H1 (cell line): ENCODE data around the gene KIAA0513.

DNA sequence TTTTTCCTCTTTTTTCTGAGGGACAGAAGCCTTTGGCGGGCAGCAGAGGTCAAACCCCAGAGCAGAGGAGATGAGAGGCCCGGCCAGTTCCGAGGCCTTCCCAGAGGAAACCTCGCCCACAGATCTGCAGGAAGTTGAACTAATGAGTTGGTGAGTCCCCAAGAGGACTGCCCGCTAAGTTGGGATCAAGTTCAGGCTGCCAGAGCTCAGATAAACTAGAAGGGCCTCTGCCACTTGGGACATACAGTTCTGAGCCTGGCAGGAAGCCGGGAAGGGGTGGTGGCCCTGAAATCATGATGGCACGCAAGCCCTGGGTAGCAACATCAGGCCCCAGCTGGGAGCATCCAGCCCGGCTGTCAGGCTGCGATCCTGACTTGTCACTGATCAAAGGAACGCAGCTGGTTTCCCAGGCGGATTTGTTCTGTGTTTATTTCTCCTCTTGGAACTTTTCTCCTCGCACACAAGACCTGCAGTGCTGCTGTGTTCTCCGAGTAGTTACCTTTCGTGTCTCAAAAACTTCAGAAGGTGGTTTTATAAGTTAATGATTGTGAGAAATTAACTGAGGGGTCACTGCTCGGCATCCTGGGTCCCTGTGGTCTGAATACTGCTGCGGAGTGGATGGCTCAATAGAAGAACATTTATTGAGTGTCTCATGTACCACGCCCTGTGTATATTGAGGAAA lies 8.0 kb upstream of the WFDC1 start:
- RRBS: 84% methylated on average over 2 of the region's 17 CpGs
CAGE:
- cytosol, long polyA plus RNA: no peak
- long polyA plus RNA: no peak
- nucleus, long polyA plus RNA: no peak

DNA sequence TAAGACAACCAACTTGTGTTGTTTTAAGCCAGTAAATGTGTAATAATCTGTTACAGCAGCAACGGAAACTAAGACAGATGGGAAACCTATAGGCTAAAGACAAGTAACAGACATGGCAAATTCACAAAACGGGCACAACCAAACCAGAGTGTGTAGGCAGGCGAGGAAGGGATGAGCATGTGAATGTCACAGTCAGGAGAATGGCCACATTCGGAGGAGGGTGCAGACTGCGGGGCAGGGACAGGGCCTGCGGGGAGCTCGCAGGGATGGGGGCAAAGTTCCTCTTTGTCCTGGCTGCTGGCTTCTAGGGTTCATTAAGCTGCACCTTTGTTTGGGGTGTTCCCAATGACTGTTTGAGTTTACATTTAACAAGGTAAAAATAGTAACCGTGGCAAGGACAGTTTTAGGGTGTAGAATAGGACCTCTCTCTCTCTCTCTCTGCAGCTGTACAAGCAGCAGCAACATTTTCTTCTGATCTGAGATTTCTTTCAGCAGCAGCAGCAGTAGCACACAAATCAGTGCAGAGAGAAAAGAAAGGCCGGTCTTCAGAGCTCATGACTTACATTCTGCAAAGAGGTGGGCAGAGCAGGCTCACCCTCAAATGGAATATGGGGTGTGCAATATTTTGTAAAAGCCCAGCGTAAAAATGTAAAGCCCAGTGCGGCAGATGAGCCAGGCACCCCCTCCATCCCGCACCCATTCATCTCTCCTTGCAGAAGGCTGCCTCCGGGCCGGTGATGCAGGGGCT lies 18.1 kb upstream of the ATP2C2 start:
- RRBS: no CpG with 5 or more reads among the region's 14 CpGs
CAGE:
- cytosol, long polyA plus RNA: no peak
- long polyA plus RNA: no peak
- nucleus, long polyA plus RNA: no peak

DNA sequence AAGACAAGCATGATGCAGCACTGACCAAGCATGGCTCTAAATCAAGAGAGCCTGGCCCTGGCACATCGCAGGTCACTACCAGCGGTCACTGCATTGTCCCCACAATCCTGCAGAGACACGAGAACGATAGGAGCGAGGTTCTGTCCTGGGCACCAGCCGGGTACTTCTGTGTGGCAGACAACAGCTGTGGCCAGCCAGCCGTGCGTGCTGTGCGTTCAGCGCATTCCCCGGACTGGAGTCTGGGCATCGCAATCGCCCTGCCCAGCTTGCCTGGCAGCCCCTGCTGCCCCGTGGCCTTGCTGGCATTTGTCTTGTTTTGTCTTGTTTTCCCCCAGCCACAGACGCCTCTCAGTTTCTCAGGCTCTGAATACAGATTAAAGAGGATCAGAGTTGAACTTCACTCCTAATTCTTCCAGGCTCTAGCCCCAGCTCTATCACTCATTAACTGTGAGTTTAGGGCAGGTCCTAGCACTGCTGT lies 33.9 kb downstream of the COTL1 start:
- RRBS: 96% methylated on average over 6 of the region's 15 CpGs
CAGE:
- cytosol, long polyA plus RNA: no peak
- long polyA plus RNA: no peak
- nucleus, long polyA plus RNA: no peak

- RRBS: no CpG with 5 or more reads among the region's 8 CpGs
CAGE:
- cytosol, long polyA plus RNA: no peak
- long polyA plus RNA: no peak
- nucleus, long polyA plus RNA: no peak
Measured at GRCh38 chr16:84650607-84651021, 2.3 kb downstream of the KLHL36 start.

- RRBS: no CpG with 5 or more reads among the region's 19 CpGs
CAGE:
- cytosol, long polyA plus RNA: no peak
- long polyA plus RNA: no peak
- nucleus, long polyA plus RNA: no peak
Measured at GRCh38 chr16:84658353-84659166, 10.2 kb downstream of the KLHL36 start.

DNA sequence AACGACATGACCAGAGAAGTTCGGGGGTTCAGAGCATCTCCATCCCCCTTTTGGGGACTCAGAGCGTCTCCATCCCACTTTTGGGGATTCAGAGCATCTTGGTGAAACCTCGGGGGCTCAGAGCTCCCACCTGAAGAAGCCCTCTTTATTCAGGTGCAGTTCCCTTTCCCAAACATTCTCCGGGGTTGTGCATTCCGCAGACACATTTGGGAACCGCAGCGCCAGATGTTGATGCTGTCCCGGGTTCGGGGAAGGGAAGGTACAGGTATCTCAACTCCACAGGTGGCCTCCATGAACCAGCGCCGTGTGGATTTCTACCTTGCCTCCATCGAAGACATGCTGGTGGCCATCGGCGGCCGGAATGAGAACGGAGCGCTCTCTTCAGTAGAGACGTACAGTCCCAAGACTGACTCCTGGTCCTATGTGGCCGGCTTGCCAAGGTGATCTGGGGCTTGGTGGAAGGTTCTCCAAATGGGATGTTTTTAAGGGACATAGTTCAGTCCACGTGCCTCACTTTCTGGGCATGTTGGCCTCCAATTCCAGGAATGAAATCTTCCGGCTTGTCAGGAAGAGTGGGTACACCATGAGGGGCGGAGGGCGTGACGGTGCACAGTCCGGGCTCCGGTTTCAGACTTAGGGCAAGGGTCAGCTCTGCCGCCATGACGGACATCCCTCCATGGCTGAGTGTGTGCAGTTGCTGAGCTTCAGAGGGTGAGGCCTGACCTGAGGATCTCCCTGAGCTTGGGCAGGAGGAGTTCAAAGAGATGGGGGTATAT lies 11.4 kb downstream of the KLHL36 start:
- RRBS: 93% methylated on average over 15 of the region's 29 CpGs
CAGE:
- cytosol, long polyA plus RNA: no peak
- long polyA plus RNA: no peak
- nucleus, long polyA plus RNA: no peak

DNA sequence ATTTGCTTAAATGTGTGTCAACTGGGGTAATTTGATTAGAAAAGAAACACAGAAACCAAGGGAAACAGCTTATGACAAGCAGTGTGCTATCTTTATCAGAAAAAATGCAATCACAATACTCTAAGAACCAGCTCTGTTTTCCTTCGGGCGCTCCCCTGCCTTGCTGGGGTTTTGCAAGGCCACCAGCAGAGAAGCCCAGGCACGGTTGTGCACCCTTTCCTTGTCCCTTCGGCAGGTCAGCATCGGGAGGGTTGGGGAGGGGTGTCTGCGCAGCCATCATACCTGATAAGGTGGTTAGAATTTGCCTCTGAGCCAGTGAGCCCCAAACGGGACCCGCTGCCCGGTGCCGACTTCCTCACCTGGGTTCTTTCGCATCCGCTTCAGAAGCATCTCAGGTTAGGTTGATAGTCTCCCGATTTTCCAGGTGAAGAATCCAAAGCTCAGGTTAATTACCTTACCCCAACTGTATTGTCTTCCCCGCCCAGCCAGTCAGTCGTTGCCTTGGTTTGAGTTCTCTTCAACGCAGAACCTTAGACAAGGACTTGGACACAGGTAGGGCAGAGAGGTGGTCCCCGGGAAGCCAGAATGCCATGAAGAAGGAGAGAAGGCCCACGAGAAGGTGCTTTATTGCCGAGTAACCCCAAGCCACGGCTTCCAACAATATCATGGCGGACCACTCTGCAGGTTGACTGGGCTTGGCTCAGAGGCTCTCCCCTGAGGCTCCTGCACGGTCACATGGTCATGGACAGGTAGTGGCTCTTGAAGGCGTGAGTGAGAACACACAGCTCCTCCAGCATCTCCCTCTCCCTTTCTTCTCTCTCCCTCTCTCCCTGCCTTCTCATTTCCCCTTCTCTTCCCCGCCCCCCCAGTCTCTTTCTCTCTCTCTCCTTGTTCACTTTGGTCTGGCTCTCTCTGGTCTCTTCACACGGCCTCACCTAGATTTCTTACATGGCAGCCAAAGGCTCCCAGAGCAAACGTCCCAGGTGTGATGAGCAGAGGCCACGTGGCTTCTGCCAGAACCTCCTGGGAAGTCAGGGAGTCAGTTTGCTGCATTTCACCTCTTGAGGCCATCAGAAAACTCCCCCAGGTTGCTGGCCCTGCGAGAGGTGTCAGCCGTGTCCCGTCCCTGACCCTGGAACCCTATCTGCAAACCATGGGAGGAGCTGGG lies 19.9 kb downstream of the KLHL36 start:
- RRBS: no CpG with 5 or more reads among the region's 30 CpGs
CAGE:
- cytosol, long polyA plus RNA: no peak
- long polyA plus RNA: no peak
- nucleus, long polyA plus RNA: no peak

- RRBS: no CpG with 5 or more reads among the region's 13 CpGs
CAGE:
- cytosol, long polyA plus RNA: no peak
- long polyA plus RNA: no peak
- nucleus, long polyA plus RNA: no peak
Measured at GRCh38 chr16:84735856-84736253, 36.1 kb downstream of the USP10 start.

GRCh38 chr16:84882922-84883946 lies 63.4 kb downstream of the CRISPLD2 start:
- RRBS: no CpG with 5 or more reads among the region's 18 CpGs
CAGE:
- cytosol, long polyA plus RNA: no peak
- long polyA plus RNA: no peak
- nucleus, long polyA plus RNA: no peak

GRCh38 chr16:84893712-84894345 lies 74.0 kb downstream of the CRISPLD2 start:
- RRBS: no CpG with 5 or more reads among the region's 9 CpGs
CAGE:
- cytosol, long polyA plus RNA: no peak
- long polyA plus RNA: no peak
- nucleus, long polyA plus RNA: no peak

DNA sequence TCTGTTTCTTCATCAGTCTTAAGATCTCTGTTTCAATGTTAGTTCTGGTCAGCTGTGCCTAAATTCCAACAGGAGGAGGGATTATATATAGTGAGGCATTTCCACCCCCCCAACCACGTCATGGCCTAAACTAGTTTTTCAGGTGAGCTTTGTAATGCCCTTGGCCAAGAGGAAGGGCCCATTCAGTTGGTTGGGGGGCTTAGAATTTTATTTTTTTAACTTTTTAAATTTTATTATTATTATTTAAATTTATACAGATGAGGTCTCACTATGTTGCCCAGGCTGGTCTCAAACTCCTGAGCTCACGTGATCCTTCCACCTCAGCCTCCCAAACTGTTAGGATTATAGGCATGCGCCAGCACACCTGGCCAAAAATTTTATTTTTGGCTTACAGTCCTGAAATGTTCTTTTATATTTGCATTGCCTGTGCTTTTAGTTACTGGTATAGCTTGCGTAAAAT lies 4.6 kb upstream of the ZDHHC7 start:
- RRBS: no CpG with 5 or more reads among the region's 4 CpGs
CAGE:
- cytosol, long polyA plus RNA: no peak
- long polyA plus RNA: no peak
- nucleus, long polyA plus RNA: no peak

GRCh38 chr16:85027322-85028297 lies at the start of gene KIAA0513:
Gene KIAA0513 (plus strand): TSS chr16:85027795.
- RRBS: 2% methylated on average over 35 of the region's 90 CpGs
CAGE:
- cytosol, long polyA plus RNA: no peak
- long polyA plus RNA: no peak
- nucleus, long polyA plus RNA: no peak

DNA sequence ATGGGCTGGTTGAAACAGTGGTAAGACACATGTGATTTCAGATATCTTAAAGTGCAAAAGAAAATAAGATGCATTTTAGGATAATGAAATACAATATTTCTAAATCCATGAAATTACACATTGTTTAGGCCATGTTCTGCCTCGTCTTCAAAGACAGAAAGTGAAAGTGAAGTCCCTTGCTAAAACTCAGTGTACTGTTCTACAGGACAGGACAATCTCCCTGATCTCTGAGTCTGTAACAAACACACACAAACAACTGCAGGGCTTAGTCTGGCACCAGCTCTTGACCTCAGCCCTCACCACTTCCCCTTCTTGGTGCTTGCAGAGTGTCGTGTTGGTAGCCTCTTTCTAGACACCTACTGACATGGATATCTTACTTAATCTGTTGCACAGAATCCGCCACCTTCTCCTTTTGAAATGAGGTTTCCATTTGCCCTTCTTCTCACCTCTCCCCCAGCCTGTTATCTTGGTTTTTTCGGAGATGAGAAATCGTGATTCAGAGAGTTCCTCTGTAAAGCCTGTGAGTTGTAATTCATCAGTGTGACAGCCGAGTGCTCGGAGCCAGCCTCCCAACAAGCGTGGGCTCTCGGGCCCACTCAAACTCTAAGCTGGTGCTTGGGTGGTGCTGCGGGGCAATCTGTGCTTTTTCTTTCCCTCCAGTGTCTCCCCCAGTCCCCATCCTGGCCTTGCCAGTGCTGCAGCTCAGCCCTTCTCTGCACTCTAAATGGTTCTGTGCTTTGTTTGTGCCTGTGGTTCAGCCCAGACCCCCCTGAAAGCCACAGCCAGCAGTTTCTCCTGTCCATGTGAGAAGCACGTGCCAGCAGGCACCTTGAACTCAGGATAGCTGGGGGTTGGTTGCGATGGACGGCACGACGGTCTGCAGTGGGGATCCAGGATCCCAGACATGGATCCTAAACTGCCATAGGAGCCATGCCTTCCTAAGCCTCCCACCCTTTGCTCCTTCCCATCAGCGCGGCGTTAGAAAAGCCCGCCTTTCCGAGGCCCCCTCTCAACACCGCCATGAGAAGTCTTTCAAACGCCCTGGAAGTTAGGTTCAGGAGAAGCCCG lies 28.0 kb downstream of the KIAA0513 start:
- RRBS: no CpG with 5 or more reads among the region's 23 CpGs
CAGE:
- cytosol, long polyA plus RNA: no peak
- long polyA plus RNA: no peak
- nucleus, long polyA plus RNA: no peak

DNA sequence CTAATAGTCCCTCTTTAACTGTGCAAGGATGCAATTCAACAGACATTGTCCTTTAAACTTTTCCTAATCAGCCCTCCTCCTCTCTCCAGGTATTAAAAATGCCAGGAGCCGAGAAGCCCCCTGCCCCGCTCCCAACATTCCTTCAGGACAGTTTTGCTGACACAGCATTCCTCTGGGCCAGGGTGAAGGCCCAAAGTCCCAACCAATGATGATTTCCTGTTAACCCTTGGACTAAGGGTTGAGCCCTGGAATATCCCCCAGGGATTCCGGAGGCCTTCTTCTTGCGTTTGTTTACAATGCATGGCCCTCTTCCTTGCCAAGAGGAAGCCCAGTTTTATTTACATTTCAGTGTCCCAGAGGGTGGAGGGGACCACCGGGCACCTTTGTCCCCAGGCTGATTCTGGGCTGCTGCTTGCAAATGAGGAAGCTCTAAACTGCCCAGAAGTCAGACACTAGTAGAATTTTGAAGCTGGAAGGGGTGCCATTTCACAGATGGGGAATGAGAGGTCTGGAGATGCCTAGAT lies 55.3 kb upstream of the CIBAR2 start:
- RRBS: no CpG with 5 or more reads among the region's 5 CpGs
CAGE:
- cytosol, long polyA plus RNA: no peak
- long polyA plus RNA: no peak
- nucleus, long polyA plus RNA: no peak

DNA sequence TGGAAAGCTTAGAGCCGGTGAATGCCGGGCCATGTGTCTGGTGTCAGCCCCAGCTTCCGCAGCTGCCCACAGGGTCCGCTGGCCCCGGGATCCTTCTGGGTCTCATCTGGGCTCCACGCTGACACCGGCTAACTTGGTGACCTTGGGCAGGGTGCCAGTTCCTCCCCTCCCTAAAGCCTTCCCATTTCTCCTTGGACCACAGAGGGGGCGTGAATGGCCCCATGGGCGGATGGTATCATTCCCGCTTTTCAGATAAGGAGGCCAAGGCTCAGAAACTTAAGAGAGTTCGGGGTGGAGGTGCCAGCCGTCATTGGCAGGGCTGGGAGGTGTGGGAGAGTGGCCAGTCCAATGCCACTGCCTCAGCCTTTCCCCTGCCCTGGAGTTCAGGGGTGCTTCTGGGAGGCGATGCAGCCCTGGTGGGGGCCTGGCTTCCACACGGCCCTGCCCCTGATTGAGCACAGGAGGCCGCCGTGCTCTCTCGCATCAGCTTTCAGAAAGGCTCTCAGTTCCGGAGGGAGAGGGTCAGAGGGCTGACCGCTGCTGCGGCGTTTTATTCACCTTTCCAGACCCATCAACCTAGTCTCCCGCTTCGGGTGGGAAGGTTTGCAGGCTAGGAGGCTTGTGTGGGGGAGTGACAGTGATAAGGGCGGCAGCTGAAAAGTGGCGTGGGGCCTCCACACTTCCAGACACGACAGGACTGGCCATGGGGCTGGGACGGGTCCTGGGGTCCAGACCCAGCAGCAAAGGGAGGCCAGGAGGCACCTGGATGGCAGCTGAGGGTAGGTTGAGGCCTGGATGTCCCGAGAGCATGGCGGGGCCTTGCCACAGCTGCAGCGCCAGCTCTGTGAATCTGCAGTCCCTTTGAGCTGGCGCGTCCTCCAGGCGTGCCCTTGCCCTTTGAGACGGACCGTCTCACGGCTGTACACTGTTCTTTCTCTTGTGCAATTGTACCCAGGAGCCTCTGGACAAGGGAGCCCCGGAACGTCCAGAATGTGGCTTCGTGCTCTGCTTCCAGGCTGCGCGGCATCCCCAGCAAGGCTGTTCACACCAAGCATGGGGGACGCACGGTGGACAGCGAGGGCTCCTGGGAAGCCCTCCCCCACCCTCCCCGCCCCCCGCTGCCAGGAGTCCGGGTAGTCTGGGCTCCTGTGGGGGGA lies 69.2 kb upstream of the CIBAR2 start:
- RRBS: 91% methylated on average over 6 of the region's 47 CpGs
CAGE:
- cytosol, long polyA plus RNA: no peak
- long polyA plus RNA: no peak
- nucleus, long polyA plus RNA: no peak

GRCh38 chr16:85196079-85196899 lies 84.0 kb upstream of the CIBAR2 start:
- RRBS: no CpG with 5 or more reads among the region's 17 CpGs
CAGE:
- cytosol, long polyA plus RNA: no peak
- long polyA plus RNA: no peak
- nucleus, long polyA plus RNA: no peak

DNA sequence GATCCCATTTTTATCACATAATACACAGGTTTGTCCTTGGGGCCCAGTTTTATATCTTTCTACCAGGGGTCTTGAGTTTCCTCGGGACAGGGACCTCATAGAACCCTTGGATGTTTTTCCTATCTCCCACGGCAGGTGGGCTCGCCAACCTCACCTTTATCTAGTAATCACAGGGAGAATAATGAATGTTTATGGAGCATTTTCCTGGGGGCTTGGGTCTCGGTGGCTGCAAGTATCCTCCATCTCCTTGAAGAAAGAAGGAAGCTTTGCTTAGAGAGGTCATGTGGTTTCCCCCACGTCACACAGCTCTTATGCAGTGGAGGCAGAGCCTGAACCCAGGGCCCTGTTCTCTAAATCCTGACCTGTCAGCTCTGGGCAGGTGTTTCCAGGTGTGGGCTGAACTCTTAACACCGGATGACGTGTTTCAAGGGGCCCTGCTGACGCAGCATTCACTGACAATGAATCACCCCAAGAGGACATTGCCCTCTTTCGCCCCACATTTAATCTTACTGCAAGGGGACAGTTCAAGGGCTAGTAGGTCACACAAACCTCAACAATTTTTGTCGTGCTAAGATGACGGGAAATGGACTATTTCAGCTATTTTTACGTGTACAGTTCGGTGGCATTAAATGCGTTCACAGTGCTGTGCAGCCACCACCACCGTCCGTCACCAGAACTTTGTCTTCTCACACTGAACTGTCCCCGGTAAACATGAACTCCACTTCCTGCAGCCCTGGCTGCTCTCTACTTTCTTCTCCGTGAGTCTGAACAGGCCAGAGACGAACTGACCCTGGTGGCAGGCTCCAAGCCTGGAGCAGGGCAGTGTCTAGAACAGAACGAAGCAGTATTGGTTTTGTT lies 88.1 kb upstream of the CIBAR2 start:
- RRBS: no CpG with 5 or more reads among the region's 20 CpGs
CAGE:
- cytosol, long polyA plus RNA: no peak
- long polyA plus RNA: no peak
- nucleus, long polyA plus RNA: no peak

DNA sequence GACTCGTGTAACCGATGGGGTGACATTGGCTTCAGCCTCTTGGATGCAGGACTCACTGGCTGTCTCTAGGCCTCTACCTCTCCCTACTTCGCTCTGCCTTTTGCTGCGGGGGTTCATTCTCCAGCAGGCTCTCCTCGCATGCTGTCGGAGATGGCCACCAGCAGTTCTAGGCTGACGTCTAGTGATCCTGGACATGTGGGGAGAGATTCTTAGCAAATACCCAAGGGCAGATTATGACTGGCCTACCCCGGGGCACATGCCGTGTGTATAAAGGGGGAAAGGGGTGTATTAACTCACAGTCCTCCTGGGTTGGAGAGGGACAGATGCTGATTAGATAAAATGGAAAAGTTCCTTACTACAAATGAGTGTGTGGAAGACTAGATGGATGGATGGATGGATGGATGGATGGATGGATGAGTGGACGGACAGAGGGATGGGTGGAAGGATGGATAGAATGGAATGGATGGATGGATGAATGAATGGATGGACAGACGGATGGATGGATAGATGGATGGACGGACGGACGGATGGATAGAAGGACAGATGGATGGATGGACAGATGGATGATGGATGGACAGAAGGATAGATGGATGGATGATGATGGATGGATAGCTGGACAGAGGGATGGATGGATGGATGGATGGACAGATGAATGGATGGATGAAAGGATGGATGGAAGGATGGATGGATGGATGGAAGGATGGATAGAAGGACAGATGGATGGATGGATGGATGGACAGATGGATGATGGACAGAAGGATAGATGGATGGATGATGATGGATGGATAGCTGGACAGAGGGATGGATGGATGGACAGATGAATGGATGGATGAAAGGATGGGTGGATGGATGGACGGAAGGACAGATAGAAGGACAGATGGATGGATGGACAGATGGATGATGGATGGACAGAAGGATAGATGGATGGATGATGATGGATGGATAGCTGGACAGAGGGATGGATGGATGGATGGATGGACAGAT lies 118.5 kb upstream of the CIBAR2 start:
- RRBS: no CpG with 5 or more reads among the region's 15 CpGs
CAGE:
- cytosol, long polyA plus RNA: no peak
- long polyA plus RNA: no peak
- nucleus, long polyA plus RNA: no peak

DNA sequence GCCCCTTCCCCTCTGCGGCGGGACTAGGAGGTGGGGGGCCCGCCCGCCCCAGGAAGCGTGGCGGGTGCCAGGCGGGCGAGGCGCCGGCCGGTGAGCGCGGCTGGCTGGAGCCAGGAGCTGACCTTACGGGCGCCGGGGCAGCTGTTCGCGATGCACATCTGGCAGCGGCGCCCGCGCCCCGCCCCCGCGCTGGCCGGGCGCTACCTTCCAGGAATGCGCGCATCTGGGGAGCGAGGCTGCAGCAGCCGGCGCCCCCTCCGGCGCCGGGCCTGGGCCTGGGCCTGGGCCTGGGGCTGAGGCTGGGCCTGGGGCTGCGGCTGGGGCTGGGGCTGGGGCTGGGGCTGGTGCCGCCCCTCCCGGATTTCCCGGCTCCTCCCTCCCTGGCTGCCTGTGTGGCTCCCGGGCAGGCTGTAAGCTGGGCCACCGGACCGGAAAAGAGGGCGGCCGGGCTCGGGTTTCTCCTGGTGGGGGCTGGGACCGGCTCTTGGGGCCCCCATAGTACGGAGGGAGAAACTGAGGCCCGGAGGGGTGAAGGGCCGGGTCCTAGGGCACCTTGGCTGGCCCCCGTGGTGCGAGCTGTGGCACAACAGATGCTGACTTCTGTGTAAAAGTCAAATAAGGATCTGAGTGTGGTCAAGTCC lies 123.6 kb upstream of the CIBAR2 start:
- RRBS: 1% methylated on average over 24 of the region's 51 CpGs
CAGE:
- cytosol, long polyA plus RNA: no peak
- long polyA plus RNA: no peak
- nucleus, long polyA plus RNA: no peak

DNA sequence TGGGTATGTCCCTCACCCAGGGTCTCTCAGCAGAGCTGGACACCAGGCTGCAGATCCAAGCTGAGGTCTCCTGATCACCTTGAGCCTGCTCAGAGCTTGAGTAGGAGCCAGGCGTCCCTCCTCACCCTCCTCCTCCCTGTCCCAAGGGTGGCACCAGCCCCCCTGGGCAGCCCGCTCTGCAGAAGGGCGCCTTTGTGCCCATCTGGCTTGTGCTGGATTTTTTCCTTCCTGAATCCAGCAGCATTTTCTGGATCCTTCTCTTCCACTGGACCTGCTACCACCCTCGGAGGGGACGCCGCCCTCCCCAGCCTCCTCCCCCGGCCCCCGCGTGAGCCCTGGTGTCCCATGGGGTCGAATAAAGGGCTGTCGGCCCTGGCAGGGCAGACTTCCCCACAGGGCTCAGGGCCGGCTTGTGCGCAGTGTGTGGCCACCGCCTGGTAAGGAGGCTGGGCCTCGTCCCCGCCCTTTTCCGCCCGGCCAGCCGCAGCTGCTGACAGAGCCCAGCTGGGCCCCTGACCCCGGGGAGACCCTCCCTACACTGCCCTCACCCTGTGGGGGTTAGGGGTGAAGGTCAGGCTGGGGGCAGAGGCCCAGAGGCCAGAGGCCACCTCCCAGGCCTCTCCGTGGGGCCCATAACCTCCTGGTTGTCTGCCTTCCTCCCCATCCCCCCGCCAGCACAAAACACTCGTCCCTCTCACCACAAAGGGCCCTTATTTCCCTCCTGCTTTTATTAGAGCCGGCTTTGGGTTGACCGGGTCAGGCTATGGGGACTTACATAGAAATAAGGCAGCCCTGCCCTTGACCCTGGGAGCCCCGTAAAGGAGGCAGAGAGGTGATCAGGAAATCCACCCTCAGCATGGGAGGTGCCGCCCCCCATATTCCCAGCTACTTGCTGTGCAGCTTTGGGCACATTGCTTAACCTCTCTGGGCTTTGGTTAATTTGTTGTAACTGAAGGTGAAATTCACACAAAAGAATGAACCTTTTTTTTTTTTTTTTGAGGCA lies 179.2 kb upstream of the CIBAR2 start:
- RRBS: 36% methylated on average over 13 of the region's 27 CpGs
CAGE:
- cytosol, long polyA plus RNA: no peak
- long polyA plus RNA: no peak
- nucleus, long polyA plus RNA: no peak